IMR-90 (cell line): ENCODE measurements around a stretch of chr6.

- RRBS = no CpG with 5 or more reads among the region's 3 CpGs
CAGE:
- cytosol, long polyA plus RNA = no peak
- long polyA plus RNA = no peak
- nucleus, long polyA plus RNA = no peak
Observed at GRCh38 chr6:157089191-157089665, 234.1 kb downstream of the TMEM242 start.

DNA sequence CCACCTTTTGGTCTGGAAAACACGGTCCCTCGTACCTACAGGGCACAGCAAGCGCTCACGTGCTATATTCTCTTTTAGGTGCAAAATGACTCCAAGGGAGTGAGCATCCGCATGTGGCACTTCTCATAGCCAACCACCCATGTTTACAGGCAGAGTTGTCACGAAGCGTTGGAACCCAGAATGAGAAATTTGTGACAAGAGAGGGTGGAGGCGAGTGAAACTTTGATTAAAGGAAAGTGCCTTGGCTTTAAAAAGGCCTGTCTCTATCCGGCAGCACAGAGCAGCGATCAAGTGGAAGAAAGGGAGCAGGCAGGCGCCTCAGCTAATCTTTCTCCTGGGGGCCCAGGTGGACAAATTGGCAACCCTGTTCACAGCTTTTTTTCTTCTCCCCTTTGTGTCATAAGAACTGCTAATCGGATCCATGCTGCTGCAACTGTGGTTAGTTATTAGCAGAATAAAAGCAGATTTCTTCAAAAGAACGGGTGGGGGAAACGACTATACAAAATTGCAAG lies 225.8 kb downstream of the TMEM242 start:
- RRBS = no CpG with 5 or more reads among the region's 14 CpGs
CAGE:
- cytosol, long polyA plus RNA = no peak
- long polyA plus RNA = no peak
- nucleus, long polyA plus RNA = no peak

DNA sequence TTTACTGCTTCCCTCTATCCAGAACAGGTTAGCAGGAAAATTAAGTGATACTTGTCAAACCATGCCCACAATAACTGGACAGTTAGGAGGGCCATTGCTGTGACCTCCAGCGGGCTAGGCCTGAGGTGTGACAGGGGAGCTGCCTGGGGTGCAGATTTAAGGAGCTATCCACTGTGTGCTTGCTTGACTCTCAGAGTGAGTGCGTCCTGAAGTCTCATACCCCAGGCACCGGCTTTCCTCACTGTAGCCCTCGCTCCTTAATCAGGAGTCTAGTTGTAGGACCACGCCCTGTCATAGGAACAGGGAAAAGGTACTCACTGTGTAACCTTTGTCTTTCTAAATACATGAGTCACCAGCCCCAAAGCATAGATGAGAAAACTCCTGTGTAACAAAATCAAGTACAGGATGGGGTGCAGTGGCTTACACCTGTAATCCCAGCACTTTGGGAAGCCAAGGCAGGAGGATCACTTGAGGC lies 141.7 kb downstream of the TMEM242 start:
- RRBS = no CpG with 5 or more reads among the region's 5 CpGs
CAGE:
- cytosol, long polyA plus RNA = no peak
- long polyA plus RNA = no peak
- nucleus, long polyA plus RNA = no peak

DNA sequence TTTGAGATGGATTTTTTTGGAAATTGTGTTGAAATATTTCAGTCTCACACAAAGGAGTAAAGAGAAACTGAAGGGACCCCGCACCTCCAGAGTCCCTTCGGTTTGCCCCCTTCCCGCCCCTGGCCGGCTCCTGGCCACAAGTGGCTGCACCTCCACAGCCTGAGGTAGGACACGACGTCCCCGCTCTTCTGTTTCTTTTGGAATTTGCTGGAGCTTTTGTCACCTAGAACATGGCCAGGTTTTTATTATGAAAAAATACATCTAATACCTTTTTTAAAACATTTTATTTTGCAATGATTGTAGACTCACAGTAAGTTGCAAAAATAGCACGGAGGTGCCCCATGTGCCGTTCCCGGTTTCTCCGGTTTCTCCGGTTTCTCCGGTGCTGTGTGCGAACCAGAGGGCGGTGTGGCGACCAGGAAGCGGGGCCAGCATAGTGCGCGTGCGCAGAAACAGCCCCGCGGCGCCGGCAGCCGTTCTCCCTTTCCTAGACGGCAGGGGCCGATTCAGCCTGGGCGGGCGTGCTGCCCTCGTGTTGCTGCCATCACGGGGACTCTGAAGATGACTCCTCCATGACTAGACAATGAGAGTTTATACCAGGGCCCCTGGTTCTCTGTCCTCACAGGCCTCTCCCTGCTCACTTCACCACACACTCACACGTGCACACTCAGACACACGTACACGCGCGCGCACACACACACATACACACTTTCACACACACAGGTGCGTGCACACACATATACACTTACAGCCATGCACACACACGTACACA lies 102.2 kb downstream of the TMEM242 start:
- RRBS = 10% methylated on average over 11 of the region's 39 CpGs
CAGE:
- cytosol, long polyA plus RNA = no peak
- long polyA plus RNA = no peak
- nucleus, long polyA plus RNA = no peak

DNA sequence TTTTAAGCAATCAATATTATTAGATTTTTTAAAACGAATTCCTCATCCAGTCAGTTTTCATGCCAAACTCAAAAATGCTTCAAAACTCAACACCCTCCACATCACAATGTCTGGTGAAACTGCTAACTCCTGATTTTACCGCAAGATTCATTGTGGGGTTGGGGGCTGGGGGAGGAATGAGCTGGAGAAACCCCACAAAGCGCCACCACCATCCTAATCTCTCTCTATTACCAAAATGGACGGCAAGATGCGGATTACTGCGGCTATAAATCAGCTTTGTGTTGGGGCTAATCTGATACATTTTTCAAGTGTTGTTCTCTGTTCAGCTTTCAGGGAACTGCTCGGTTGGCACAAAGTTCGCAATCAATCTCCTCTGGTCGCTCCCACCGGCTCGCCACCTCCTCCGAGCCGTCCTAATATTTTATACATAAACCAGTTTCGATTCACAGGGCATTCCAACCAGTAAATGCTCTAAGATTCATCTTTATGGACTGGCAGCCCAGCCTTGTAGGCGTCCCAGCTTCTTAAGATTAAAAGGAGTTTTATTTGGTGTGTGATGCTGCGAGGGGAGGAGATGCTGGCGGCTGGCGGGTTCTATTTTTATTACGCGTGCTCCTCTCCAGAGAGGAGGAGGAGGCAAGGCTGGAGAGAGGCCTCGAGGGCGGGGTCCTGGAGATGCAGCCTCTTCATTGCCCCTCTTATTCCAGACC lies 83.5 kb downstream of the TMEM242 start:
- RRBS = no CpG with 5 or more reads among the region's 22 CpGs
CAGE:
- cytosol, long polyA plus RNA = no peak
- long polyA plus RNA = no peak
- nucleus, long polyA plus RNA = no peak

DNA sequence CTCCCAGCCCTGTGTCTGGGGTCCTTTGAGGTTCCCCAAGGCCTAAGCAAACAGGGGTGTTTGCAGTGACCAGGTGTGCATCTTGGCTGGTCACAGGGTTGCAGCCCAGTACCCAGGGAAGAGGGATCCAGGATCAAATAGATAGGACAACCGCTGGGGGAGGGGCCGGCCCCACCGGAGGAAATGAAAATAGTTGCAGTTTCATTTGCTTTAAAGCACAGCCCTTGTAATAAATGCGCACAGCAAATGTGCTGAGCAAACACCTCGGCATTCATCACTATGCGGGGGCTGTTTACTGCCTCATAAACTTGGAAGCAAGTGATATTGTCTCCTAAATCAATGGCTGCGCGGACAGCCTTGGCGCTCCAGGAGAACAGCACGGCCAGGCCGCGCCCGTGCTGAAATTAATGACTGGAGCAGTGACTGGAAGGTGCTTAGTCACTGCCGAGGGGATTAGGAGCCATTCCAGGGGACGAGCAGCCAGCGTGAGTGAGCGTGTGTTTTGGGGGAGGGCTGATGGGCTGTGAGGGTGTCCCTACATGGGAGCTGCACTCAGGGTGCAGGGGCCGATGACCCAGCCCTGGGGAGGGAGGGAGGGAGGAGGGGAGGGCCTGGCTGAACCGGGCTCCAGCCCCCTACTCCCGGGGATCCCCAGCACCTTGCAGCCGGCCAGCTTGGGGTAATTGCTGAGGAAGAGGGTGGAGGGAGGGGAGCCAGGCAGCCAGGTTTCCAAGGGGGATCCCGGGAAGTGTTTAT lies 82.8 kb downstream of the TMEM242 start:
- RRBS = 31% methylated on average over 2 of the region's 22 CpGs
CAGE:
- cytosol, long polyA plus RNA = no peak
- long polyA plus RNA = no peak
- nucleus, long polyA plus RNA = no peak

- RRBS = no CpG with 5 or more reads among the region's 6 CpGs
CAGE:
- cytosol, long polyA plus RNA = no peak
- long polyA plus RNA = no peak
- nucleus, long polyA plus RNA = no peak
Observed at GRCh38 chr6:157302492-157303232, 20.7 kb downstream of the TMEM242 start.

DNA sequence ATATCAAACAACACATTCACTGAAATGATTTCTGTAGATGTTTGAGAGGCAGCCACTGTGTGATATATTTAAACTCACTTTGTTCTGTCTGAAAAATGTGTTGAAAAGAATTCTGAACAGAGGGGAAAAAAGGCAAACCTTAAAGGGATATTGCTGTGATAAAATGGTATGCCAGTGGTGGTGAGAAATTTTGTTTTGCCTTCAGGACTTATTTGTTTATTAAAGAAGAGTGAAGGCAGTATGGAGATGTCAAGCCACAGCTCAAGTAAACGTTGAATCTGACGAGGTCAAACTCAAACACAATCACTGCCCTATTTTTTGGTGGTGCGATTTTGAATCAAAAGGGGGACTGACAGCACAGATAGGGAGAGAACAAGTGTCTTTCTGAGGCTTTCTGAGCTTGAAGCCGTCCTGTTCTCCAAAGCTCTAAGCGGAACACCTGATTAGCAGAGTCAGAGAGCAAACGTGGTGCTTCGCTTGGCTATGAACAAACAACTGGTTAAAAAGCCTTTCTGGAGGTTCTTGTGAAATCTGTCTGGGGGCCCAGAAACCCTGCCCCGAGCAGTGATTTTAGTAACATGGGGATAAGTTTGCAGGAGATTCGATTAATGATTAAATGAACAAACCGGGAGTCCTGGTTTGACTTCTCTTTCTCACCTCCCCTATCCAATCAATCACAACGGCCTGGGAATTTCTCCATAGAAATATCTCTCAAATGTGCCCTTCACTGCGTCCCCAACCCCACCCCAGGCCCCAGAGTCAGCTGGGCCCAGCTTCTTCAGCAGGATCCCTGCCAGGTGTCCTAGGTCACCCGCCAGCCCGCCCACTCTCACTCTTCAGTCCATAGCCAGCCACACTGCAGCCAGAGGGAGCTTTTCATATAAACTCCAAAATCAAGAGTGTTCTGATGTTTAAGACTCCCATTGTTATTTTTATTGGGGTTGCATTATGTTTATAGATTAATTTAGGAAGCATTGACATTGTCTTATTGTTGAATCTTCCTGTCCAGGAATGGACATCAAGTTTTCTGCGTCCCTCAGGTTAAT lies 43.4 kb downstream of the ZDHHC14 start:
- RRBS = no CpG with 5 or more reads among the region's 15 CpGs
CAGE:
- cytosol, long polyA plus RNA = no peak
- long polyA plus RNA = no peak
- nucleus, long polyA plus RNA = no peak

GRCh38 chr6:157535052-157536006 lies 154.3 kb downstream of the ZDHHC14 start:
- RRBS = no CpG with 5 or more reads among the region's 15 CpGs
CAGE:
- cytosol, long polyA plus RNA = no peak
- long polyA plus RNA = no peak
- nucleus, long polyA plus RNA = no peak

DNA sequence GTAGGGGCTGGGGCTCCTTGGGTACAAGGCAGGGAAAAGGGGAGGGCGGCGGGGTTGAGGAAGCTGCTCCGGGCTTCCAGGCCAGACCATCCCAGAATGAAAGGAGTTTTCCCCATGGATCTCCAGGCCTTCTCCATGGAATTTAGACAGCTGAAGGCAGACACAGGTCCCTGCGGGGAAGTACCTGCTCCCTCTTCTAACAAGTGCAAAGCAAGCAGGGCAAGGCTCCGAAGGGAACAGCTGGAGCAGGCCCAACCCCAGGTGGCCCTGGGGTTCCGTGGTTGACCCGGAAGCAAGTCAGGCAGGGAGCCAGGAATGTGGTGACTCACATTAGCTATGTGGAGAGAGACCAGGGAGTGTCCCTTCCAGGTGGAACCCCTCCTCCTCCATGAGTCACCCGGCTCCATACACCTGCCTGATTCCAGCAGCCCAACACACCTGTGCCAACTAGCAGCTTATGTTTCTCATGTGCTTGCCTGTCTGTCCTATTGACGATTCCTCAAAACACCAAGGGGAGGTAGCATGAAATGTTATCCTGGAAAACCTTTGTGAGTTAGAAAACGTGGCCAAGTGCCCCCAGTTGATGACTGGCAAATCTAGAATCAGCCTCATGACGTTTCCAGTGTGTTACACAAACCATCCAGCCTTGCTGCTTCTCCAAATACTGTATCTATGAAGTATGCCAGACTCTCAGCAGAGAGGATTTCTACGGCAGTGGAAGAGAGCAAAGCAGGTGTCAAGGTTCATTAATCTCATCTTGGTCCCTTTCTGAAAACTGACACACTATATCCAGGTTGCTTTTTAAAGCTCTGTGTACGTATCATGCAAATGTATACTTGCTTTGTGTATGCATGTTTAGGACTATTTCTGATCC lies 59.6 kb upstream of the SNX9 start:
- RRBS = 60% methylated on average over 2 of the region's 13 CpGs
CAGE:
- cytosol, long polyA plus RNA = no peak
- long polyA plus RNA = no peak
- nucleus, long polyA plus RNA = no peak

GRCh38 chr6:157780030-157780229 lies 43.1 kb upstream of the SNX9 start:
- RRBS = no CpG with 5 or more reads among the region's 4 CpGs
CAGE:
- cytosol, long polyA plus RNA = no peak
- long polyA plus RNA = no peak
- nucleus, long polyA plus RNA = no peak

DNA sequence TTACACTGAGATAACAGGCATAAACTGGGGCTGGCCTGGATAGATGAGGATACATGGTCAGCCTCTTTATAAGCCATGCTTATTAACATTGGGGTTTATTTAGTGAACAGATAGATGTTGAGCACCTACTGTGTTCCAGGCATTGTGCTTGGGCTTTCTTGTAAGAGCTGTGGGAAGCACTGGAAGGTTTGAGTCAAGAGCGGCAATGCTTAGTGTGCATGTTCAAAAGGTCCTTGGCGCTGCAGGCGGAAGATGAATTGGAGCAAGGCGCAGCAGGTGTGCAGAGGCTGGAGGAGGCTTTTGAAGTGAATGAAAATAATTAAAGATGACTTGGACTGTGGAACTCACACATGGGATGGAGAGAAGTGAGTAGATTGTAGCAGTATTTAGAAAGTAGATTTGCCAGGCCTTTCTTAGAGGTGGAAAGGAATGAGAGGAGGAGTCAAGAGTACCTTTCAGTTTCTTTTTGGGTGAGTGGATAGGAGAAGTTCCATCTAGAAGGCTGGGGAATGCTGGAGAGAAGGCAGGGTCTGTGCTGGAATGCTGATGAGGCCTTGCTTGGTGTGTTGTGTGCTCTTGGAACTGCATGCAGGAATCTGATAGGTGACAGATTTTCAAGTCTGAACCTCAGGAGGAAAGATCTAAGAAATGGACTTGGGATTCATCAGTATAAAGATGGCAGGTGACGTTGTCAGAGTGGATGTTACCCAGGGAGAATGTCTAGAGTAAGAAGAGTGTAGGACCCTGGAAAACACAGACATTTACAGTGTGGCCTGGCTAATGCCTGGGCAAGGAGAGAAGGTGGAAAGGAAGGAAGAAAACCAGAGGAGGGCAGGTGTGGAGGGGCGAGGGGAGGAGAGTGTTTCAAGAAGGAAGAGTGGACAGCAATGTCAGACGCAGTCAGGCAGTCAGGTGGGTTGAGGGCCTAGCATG lies 26.5 kb downstream of the SNX9 start:
- RRBS = no CpG with 5 or more reads among the region's 7 CpGs
CAGE:
- cytosol, long polyA plus RNA = no peak
- long polyA plus RNA = no peak
- nucleus, long polyA plus RNA = no peak

DNA sequence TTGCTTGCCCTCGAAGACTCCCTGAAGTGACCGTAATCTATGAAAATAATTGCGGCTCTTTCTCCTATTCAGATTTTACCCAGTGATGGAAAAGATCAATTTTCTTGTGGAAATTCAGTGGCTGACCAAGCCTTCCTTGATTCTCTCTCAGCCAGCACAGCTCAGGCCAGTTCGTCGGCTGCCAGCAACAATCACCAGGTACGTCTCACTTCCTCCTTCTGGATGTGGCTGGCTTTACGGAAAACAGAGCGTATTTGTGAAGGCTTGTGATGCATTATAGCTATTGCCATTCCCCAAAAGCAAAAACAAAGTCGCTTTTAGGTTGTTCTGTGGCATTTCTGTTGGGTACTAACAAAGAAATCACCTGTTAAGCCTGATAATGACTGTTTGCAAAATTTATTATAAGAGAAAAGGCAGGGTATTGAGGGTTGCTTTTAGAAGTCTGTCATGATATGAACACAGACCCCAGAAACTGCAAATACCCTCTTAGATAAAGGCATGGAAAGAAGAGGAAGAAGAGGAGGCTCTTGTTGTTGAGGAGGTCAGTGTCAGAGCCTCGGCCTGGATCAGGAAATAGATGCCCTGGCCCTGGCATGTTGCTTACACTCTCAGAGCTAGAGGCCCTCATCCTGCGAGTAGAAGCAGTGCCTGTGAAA lies 52.1 kb downstream of the SNX9 start:
- RRBS = no CpG with 5 or more reads among the region's 11 CpGs
CAGE:
- cytosol, long polyA plus RNA = no peak
- long polyA plus RNA = no peak
- nucleus, long polyA plus RNA = no peak

DNA sequence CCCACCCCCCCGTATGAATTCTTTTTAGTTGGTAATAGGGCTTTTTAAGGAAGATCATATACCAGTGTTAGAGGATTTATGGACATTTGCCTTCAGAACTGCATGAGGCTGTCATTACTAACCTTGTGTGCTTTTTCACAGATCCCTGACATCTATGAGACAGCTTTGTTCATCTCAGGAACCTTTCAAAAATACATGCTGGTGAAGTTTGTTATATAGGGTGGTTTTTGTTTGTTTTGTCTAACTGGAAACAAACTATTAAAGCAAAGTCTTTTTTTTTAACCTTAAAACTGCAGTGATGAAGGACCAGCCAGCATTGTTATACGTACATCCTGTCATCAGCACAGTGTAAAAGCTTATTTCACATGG lies 61.5 kb downstream of the SNX9 start:
- RRBS = no CpG with 5 or more reads among the region's 2 CpGs
CAGE:
- cytosol, long polyA plus RNA = no peak
- long polyA plus RNA = no peak
- nucleus, long polyA plus RNA = no peak

DNA sequence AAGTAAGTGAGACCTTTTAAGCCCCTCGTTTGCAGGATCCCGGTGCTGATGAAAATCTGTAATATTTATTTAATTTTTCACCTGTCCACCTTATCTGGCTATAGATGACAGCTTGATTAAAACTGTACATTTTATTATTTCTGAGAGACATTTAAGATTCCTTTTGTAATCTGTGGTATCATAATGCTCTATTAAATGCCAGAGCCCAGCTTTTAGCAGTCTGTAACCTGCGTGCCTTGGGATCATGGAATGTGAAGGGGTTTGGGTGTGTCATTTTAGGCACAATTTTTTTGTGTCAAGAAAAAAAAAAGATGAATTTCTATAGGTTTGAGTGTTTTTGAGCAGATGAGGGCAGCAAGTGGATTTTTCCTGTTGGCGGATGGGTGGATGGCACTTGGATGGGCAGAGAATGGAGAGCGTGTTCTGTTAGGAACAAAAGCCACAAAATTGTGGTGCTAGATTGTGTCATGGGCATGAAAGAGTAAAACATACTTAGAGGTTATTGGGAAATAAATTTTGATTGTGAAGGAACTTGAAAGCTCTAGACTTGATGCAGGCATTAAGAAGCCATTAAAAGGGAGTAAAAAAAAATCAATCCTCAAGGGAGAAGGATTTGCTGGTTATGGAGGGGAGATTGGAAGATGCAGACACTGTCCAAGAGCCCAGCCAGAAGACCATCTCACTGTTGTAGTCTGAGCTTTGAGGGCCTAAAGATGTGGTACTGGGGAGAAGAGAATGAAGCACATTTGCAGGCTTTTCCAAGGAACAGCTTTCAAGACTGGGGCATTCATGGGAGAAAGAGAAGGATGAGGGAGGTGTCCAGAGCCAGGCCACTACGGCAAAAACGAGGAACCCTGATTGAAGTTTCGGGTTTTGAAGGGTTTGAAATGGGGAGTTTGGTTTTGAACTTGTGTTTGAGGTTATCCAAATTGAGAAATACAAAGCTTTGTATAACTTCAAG lies 42.5 kb upstream of the SYNJ2 start:
- RRBS = no CpG with 5 or more reads among the region's 8 CpGs
CAGE:
- cytosol, long polyA plus RNA = no peak
- long polyA plus RNA = no peak
- nucleus, long polyA plus RNA = no peak

DNA sequence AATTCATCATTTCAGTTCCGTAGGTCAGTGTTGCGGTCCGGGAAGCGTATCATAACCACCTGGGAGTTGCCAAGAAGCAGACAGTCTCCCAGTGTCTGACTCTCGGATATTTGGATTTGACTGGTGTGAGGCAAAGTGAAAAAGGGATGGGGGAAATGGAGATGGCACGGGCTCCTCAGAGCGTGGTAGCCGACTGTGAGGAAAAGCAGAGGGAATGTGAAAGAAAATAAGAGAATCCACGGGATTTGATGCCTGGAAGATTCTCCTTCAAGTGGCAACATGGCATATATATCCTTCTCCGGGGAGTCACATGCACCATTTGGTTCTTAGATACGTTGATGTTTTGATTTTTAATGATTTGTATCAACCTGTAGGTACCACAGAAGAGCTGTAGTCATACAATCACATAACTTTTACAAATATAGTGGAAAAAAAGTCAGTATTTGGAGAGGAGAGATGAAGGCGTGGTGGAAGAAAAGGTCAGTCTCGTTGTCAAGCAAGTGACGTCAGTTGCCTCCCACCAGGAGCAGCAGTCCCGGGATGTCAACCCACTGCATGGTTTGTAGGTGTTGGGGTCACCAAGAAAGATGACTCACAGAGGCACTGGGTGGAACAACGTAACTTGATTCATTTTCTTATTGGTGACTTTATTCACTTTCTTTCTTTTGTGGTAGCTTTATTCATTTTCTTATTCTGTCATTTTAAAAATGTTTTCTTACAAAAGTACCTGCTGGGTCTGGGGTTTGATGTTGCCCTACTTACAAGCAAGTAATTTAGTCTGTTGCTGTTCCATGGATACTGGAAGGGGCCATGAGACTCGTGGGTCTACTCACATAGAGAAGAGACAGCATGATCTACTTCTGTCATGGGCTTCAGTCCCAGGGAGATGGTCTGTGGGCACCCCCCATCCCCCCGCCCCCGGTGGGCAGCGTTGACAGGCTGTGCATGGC lies 36.7 kb upstream of the SYNJ2 start:
- RRBS = no CpG with 5 or more reads among the region's 20 CpGs
CAGE:
- cytosol, long polyA plus RNA = no peak
- long polyA plus RNA = no peak
- nucleus, long polyA plus RNA = no peak

- RRBS = no CpG with 5 or more reads among the region's 9 CpGs
CAGE:
- cytosol, long polyA plus RNA = no peak
- long polyA plus RNA = no peak
- nucleus, long polyA plus RNA = no peak
Observed at GRCh38 chr6:157951782-157952251, 29.8 kb upstream of the SYNJ2 start.

DNA sequence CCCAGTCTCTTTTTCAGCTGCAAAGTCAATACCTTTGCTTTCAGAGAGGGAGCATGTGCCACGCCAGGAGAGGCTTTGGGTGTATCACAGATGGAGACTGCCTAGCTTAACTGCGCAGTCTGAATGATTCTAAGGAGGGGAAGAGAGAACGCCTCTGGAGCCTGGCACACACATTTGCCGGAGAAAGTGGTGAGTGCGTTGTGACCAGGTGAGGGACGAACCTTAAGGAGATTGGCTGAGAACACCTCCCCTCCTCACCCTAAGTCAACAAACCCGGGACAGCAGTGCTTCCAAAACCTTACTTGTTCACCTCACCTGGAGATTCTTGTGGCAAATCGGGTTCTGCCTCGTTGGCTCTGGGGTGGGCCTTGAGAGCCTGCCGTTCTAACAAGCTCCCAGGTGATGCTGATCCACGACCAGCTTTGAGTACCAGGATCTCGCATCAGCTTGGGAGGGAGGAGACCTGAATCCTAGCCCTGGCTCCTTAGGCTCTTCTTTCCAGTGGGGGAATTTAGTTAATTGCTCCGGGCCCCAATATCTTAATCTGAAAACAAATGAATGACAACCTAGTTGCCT lies 9.4 kb downstream of the SYNJ2 start:
- RRBS = 90% methylated on average over 3 of the region's 13 CpGs
CAGE:
- cytosol, long polyA plus RNA = no peak
- long polyA plus RNA = no peak
- nucleus, long polyA plus RNA = no peak

GRCh38 chr6:158009326-158010059 lies 27.8 kb downstream of the SYNJ2 start:
- RRBS = no CpG with 5 or more reads among the region's 8 CpGs
CAGE:
- cytosol, long polyA plus RNA = no peak
- long polyA plus RNA = no peak
- nucleus, long polyA plus RNA = no peak

GRCh38 chr6:158037643-158038089 lies 56.0 kb downstream of the SYNJ2 start:
- RRBS = no CpG with 5 or more reads among the region's 12 CpGs
CAGE:
- cytosol, long polyA plus RNA = no peak
- long polyA plus RNA = no peak
- nucleus, long polyA plus RNA = no peak